Metastatic Lung Carcinoma in the Adrenal Gland (tissue), 1 donor: ENCODE results near the genes ACACA and PIP4K2B.

GRCh38 chr17:37358786-37359819, 16.7 kb upstream of the C17orf78 start:
- PRO-cap = unidirectional peak, minus-strand start at chr17:37358869; bidirectional peak, plus-strand start at chr17:37359574, minus-strand start at chr17:37359127

- PRO-cap = bidirectional peak, plus-strand start at chr17:37406890, minus-strand start at chr17:37406820; bidirectional peak, plus-strand start at chr17:37407225, minus-strand start at chr17:37407140
Measured at GRCh38 chr17:37406028-37407350, at the start of gene ACACA. Gene ACACA (minus strand): TSS chr17:37406836.

DNA sequence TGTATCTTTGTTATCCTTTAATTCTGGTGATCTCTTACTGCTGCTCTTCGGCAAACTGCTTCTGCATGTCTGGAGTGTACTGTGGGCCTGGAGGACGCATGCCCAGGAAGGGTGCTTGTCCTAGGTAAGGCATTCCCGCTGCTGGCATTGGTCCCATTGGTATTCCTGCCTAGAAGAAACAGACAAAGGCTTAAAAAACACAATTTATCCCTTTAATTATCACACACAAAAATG, 22.9 kb downstream of the SYNRG start:
- PRO-cap = no peak

DNA sequence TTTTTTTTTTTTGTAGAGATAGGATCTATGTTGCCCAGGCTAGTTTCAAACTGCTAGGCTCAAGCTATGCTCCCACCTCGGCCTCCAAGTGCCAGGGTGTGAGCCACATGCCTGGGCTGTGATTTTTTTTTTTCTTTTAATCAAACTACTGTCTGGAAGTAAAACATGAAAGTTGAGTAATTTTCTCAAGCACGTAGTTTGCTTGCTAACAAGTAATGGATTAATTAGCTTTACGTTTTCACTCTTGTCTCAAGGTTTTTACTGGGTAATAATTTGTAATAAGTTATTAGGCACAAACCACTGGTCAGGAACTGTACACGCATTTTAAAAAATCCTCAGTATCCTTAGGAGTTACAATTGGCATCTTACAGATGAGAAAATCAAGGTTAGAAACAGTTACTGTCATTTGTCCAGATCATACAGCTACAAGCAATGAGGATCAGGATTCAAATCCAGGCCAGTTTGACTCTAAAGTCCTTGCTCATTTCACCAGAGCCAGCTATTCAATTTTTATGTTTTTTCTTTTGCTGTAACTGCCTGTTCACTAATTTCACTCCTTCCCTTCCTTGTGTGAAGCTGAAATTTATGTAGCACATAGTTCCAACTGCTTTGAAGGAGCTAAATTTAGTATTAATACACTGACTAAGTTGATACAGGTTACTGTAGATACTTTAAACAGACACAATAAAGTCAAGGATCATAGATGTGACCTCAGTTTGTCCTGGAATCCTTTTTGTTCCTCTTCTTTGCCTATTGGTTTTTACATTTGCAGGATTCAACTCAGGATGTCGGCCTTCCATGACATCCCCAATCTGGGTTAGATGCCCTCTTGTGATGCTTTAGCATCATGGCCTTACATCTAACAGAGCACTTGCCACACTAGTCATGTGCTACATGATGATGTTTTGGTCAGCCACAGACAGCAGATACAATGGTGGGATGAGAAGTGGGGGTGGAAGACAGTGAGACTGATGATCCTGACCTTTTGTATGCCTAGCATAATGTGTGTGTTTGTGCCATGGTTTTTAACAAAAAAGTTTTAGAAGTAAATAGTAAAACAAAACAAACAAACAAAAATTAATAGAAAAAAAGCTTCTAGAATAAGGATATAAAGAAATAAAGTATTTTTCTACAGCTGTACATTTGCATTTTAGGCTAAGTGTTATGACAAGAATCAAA, 1.5 kb upstream of the SYNRG start:
- PRO-cap = no peak

GRCh38 chr17:38256648-38257659, 40.0 kb upstream of the MRPL45 start:
- PRO-cap = bidirectional peak, plus-strand start at chr17:38257488, minus-strand start at chr17:38257278

- PRO-cap = no peak
Measured at GRCh38 chr17:38322324-38323373, 21.1 kb downstream of the GPR179 start.

DNA sequence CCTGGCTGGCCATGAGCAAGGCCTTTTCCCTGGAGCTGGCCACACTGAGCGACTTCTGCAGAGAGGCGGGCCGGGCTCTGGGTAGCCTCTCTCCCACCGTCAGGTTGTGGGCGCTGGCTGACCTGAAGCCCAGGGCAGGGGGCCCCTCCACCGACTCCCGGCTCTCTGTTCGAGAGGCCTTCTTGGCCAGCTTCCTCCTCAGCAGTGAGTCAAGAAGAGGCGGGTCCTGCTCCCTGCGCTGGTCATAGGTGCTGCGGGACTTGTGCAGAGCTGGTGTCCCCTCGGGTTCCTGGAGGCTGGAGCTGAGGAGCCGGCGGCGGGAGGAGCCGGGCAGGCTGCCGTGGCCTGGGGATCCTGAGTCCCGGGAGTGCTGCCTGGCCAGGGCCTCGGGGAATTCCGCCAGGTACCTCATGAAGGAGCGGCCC, 12.7 kb downstream of the GPR179 start:
- PRO-cap = no peak

GRCh38 chr17:38405032-38405544, 23.2 kb upstream of the ARHGAP23 start:
- PRO-cap = no peak

DNA sequence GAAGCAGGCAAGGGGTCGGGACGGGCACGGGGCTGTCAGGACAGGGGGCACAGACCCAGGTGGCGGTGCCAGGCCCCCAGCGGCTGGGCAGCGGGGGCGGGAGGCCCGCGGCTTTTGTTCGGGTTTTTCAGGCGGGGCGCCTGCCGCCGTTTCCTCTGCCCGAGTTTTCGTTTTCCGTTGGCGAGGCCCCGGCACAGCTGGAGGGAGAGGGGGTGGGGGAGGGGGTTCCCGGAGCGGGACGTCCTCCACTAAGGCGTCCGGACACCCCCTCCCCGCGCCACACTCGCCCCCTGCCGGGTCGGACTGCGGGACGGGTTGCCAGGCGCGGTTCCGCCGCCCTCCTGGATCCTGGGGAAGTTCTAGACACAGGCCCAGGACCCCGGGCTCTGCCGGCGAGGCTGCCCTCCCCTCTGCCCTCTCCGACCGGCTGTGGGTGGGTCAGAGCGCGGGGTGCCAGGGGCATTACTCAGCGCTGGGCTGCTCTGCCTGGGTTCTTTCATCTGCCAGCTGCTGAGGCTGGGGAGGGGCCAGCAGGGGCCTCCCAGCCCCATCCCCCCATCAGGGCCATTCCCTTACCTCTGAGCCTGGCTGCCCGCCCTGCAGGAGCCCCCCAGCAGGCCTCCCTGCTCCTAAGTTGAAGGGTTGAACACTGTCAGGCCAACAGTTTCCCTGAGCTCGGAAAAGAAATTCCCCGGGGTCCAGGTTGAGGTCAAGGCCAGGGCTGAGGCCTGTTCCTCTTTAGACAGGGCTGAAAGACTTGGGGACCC, 682 bp downstream of the ARHGAP23 start:
- PRO-cap = unidirectional peak, minus-strand start at position 169 of the sequence; unidirectional peak, minus-strand start at position 429 of the sequence

DNA sequence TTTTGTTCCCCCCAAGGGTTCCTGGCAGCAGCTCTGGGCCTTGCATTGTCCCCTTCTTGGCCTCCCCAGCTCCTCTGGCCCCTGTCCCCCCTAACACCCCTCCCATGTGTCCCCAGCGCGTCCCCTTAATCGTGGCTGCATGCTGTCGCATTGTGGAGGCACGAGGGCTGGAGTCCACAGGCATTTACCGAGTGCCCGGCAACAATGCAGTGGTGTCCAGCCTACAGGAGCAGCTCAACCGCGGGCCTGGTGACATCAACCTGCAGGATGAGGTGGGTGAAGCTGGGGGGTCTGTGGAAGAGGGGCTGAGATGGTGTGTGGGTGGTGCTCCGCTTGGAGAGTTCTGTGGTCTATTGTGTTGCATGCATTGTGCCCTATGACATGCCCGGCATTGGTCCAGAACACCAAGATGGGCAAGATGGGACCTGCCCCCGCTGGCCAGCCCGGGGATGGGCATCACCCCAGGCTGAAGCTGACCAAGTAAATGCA, 54.2 kb downstream of the ARHGAP23 start:
- PRO-cap = no peak

- PRO-cap = no peak
Measured at GRCh38 chr17:38676825-38677387, 2.1 kb upstream of the EPOP start.

- PRO-cap = no peak
Measured at GRCh38 chr17:38693448-38694486, 11.3 kb upstream of the MLLT6 start.

DNA sequence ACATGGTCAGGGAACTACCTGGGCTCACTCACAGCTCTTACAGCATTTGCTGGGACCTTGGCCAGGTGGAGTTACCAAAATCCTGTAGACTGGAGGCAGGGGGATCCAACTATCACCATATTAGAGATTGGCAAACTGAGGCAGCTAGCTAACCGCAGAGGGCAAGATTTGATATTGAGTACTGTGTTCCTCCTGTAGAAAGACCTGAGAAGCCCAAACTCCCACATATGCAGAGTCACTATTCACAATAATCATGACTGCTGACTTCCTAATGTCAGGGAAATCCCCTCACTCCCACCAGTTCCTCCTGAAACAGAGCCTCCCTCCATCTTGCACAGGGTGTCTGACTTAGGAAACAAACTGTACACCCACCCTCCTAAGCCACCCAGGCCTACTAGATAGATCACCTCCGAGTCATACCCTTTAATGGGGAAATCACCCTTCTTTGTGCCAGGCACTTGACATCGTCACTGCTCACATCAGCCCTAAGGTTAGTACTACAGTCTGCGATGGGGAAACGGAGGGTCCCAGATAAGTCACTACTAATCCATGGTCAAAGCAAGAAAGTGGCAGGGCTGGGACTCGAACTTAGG, 3.7 kb upstream of the MLLT6 start:
- PRO-cap = unidirectional peak, plus-strand start at position 337 of the sequence; unidirectional peak, plus-strand start at position 502 of the sequence

GRCh38 chr17:38752896-38753142, 278 bp downstream of the PSMB3 start:
- PRO-cap = no peak

GRCh38 chr17:38799143-38799833, at the start of gene PIP4K2B:
Gene PIP4K2B (minus strand): TSS chr17:38799556.
- PRO-cap = bidirectional peak, plus-strand start at chr17:38799695, minus-strand start at chr17:38799528

- PRO-cap = no peak
Measured at GRCh38 chr17:38867789-38868814, 1.8 kb upstream of the LASP1 start.

GRCh38 chr17:38898078-38898607, 28.3 kb downstream of the LASP1 start:
- PRO-cap = no peak

DNA sequence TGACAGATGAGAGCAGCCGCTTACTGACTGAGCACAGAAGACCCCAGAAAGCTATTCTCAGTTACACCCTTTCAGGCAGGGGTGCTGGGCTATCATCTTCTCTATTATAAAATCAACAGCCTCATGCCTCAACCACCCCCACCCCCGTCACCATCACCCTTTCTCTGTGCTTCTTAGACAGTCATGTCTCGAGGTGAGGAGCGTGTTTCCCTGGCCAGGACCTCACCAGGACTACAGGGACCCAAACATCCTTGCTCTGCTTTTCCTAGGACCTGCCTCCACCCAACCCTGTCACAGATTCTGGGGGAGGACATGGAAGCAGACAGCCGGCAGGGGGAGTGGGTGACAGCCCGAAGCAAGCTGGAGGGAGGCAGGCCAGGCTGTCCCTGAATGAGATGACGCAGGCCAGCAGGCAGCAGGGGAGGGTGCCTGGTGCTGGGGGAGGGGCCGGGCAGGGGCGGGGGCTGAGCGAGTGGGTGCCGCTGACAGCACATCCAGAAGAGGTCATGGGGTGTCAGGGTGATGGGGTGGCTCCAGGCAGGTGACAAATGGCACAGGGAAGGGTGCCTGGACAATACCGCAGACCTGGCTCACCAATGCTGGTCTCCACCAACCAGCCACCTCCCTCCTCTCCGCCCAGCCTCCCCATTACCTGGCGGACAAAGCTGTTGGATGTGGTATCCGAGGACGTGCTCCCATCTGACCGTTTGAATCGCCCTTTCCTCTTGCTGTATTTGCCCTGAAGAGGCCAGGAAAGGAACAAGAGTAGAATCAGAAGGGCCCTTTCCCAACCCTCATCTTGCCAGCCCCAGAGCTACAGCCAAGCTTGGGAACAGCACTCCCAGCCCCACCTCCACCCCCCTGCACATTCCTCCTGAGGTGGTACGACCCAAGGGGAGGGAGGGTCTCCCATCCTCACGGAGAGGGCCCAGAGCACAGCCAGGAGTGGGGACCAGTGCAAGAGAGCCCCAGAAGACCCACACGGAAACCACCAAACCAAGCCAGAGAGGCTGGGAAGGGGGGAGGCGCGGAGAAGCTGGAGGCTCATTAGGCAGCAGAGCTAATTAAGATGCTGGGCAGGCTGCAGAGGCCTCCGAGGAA, 2.9 kb downstream of the CACNB1 start:
- PRO-cap = no peak

GRCh38 chr17:39196186-39196764, 1.2 kb downstream of the CACNB1 start:
- PRO-cap = unidirectional peak, plus-strand start at chr17:39196371

- PRO-cap = no peak
Measured at GRCh38 chr17:39406339-39407361, 5.2 kb upstream of the FBXL20 start.